Frontal cortex (tissue), 2 donors: ENCODE measurements around a stretch of chr10.

- RAMPAGE, long total RNA: no peak
Measured at GRCh38 chr10:118024495-118025142, 22.1 kb downstream of the RAB11FIP2 start.

GRCh38 chr10:118027884-118028467 is 18.8 kb downstream of the RAB11FIP2 start:
- RAMPAGE, long total RNA: no peak

GRCh38 chr10:118045557-118046533 is 896 bp downstream of the RAB11FIP2 start:
- RAMPAGE, long total RNA: no peak

DNA sequence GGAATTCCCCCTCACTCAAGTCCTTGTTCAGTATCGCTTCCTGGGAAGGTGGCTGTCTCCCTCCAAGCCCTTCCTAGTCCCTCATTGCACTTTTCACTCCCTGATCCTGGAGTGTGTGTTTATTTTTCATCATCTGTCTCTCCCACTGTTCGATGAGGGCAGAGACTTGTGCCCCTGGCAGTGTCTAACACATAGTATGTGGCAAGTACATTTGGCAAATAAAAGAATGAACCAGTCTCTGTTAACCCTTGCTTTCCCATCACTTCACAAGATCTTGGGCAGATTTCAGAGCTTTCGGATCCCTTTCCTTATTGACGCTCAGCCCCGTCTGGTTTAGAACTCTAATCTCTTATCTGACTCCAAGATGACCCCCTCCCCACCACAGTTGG is 24.0 kb upstream of the CACUL1 start:
- RAMPAGE, long total RNA: no peak

DNA sequence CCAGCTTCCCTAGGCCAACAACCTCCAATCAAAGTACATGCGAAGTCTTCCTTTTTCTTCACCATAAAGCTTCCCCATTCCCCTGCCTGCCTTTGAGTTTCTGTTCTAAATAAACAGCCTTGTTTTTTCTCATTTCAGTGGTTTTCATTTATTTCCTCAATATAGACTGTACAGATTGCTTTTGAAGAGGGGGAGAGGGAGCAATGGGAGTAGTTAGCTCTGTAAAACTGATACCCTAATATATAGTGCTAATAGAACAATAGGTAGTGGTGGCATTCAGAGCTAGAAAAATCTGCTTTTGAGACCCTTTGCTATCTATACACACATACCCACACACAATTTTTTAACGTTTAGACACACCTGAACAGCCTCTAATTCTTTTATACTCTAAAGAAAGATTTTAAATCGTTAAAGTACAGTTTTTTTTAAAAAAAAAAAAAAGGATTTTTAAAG is 38.0 kb upstream of the CACUL1 start:
- RAMPAGE, long total RNA: no peak

- RAMPAGE, long total RNA: no peak
Measured at GRCh38 chr10:119030304-119030659, 768 bp downstream of the NANOS1 start.

- RAMPAGE, long total RNA: no peak
Measured at GRCh38 chr10:119030660-119031658, 1.4 kb downstream of the NANOS1 start.

DNA sequence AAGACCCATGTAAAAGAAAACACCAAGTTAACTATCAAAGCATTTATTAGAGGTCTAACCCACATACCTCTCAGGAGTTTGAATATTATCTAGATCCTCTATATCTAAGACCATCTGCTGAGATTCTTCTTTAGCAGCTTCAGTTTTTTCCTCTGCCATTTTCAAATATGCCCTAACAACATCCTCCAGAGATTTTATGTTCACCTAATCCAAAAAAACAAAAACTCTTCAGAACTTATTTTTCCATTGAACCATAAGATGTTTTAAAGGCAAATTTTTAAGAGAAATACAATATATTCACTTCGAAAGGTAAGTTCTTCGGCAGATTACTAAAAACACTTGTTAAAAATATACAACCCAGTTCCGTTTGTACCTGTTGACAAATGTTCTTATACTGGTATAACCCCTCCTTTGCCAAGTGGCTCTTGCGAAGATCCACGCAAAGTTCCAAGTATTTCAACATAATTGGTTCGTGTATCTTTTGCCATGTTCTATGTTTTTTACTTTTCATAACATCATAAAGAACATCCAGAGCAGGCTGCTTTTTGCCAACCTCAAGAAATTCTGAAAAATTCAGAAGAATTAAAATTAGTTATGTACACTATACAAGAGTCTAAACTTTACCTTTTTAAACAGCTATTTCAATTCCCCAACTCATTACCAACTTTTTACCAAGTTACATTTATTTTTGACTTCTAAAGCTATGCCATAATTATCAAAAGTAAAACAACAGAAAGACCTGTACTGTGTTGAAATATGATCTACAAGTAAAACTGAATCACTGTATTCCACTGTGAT is 7.0 kb downstream of the EIF3A start:
- RAMPAGE, long total RNA: no peak

DNA sequence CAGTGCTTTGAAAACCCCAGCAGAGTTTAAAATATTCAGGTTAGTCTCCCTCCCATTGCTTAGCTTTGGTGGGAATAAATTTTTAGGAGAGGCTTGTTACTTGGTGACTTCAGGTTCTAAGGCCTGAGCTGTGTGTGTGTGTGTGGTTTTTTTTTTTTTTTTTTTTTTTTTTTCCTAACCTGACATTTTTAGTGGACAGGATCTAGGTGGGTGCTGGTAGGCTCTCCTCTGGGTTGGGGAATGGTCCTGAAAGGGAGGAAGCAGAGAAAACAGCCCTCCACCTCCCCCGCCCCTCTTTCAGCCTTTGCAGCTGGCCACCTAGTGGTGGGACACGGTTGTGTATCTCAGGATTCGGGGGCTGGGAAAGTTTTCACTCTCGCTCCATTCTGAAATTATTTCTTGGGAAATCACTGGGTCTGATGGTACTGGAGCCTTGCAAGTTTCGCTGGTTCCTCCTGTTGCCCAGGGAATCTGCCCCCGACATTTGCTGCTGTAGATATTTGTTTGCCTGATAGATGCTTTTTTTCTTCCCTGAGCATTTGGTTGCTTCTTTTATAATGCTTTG is 2.1 kb downstream of the GRK5 start:
- RAMPAGE, long total RNA: no peak

- RAMPAGE, long total RNA: no peak
Measured at GRCh38 chr10:119215053-119216010, 8.0 kb downstream of the GRK5 start.

DNA sequence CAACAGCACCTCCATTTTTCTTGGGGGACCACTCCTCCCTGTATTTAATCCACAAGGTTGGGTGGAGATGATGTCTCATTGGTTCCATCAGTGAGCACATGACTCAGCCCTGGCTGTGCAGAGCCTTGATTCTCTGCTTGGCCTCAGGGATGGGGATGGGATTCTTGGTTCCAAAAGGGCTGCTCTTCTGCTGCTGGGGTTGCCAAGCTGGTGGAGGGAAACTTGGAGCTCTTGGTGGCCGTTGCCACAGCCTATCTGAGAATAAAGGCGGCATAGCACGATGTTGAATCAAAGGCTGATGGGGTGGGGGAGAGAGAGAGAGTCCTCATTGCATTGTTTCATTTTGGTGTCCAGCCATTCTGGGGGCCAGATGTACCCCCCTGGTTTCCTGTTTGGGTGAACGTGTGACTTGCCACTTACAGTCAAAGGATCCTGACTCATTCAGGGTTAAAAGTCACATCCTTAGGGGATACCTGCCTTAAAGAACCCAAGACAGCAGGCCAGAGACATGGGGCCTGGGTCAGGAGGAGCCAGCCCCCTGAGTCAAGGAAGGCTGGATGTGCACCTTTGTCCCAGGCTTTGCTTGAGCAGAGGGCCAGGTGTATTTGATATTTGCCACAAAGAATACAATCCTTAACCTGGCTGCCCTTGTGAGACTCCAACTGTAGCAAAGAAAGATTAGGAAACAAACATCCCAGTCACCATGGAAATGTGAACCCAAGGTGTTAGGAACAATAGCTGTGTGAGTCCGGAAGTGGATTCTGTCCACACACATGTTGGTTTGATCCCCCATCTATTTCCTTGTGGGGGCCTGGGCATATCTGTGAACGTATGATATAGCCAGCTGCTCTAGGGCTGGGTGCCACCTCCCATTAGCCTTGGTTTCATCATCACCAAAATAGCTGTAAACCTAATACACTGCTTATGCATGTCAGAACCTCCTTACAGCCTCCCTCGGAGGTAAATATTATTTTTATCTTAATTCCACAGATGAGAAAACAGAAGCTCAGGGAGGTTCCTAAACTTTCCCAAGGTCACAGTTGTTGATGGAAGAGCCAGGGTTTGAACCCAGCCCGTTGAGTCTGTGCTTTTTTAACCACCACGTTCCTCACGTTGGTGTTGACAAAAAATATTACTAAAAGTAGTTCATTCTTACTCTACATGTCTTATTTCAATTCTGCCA is 26.2 kb downstream of the GRK5 start:
- RAMPAGE, long total RNA: no peak

DNA sequence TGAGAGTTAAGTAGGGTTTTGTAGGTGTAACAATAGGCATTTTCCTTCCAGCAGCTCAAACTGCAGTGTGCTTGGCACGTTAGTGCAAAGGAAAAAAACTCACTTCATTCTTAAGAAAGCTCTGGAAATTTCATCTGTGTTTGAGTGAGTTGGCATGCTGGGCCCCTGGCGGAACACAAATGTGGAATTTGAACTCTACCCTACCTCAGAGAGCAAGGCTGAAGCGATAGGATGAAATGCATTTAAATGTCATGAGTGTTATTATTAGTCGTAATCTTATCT is 63.3 kb downstream of the GRK5 start:
- RAMPAGE, long total RNA: no peak

- RAMPAGE, long total RNA: no peak
Measured at GRCh38 chr10:119286960-119287288, 79.6 kb downstream of the GRK5 start.

GRCh38 chr10:119341007-119341945 is 133.9 kb downstream of the GRK5 start:
- RAMPAGE, long total RNA: no peak

GRCh38 chr10:119350581-119351059 is 143.2 kb downstream of the GRK5 start:
- RAMPAGE, long total RNA: no peak

GRCh38 chr10:119576572-119577180 is 20.1 kb downstream of the TIAL1 start:
- RAMPAGE, long total RNA: no peak

DNA sequence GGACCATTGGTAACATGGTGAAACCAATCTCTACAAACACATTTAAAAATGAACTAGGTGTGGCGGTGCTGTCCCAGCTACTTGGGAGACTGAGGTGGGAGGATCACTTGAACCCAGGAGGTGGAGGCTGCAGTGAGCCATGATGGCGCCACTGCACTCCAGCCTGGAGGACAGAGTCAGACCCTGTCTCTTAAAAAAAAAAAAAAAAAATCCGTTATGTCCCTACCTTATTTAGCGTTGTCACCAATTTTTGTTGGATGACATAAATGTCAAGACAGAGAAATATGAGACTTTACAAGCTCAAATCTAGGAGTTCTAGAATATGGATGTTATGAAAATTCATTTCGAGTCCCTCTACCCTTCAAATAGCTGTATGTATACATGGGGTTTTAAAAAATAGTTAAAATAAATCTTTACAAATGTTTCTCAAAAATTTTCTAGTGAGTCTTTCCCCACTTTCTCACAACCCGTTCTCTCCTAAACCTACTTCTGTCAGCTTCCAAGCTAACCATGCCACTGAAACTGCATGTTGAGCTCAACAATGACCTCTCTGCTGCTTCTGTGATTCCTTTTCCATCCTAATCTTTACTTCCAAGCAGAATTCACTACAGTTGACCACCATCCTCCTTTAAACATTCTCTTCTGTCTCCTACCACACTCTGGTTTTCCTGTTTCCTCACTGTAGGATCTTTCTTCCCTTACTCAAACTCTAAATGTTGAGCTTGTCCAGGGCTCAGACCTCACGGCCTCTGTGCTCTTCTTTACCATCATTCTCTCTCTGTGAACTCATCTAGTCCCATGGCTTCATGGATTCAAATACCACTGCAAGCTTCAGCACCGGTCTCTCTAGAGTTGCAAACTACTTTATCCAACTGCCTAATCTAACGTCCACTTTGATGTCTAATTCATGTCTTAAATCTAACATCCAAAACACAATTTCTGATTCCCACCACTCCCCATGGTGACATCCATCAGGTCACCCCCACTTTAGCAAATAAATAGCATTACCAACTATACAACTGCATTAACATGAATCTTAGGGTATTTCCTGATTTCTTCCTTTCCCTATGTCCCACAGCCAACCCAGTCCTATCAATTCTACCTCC is 11.2 kb downstream of the TIAL1 start:
- RAMPAGE, long total RNA: no peak

- RAMPAGE, long total RNA: no peak
Measured at GRCh38 chr10:119640878-119641229, 10.3 kb upstream of the BAG3 start.

DNA sequence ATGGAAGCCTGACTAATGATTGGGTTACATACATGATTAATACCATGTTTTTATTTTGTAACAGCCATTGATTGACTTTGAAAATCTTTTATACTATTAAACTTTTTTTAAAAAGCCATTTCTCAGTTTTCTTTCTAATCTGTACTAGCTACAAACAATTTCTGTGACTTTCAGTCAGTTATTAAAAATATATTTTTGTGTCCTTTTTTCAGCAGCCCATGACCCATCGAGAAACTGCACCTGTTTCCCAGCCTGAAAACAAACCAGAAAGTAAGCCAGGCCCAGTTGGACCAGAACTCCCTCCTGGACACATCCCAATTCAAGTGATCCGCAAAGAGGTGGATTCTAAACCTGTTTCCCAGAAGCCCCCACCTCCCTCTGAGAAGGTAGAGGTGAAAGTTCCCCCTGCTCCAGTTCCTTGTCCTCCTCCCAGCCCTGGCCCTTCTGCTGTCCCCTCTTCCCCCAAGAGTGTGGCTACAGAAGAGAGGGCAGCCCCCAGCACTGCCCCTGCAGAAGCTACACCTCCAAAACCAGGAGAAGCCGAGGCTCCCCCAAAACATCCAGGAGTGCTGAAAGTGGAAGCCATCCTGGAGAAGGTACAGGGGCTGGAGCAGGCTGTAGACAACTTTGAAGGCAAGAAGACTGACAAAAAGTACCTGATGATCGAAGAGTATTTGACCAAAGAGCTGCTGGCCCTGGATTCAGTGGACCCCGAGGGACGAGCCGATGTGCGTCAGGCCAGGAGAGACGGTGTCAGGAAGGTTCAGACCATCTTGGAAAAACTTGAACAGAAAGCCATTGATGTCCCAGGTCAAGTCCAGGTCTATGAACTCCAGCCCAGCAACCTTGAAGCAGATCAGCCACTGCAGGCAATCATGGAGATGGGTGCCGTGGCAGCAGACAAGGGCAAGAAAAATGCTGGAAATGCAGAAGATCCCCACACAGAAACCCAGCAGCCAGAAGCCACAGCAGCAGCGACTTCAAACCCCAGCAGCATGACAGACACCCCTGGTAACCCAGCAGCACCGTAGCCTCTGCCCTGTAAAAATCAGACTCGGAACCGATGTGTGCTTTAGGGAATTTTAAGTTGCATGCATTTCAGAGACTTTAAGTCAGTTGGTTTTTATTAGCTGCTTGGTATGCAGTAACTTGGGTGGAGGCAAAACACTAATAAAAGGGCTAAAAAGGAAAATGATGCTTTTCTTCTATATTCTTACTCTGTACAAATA is 25.5 kb downstream of the BAG3 start:
- RAMPAGE, long total RNA: no peak

DNA sequence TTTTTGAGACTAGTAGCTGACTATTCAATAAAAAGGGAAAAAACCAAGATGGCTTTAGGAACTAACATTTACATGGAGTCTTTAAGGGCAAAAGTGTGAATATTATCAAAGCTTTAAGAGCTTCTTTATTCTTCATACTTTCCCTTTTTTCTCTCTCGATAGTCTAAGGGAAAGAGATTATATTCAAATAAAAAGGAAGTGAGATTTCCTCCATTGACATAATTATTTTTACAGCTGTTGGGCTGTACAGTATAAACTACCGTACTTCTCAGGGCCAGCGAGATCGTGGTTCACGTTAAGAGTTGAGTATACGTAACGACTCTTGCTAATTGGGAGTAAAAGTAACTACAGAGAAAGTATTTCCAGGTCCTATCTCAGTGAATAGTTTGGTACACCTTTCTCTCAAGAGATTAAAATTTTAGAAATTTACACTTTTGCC is 57.7 kb downstream of the INPP5F start:
- RAMPAGE, long total RNA: no peak